Daoy (cell line): ENCODE results near the genes TGIF2LY, RBMY1A1 and DAZ3.

GRCh38 chrY:3004363-3005160 lies 69.4 kb downstream of the ZFY start:
- RAMPAGE, long total RNA: no peak

DNA sequence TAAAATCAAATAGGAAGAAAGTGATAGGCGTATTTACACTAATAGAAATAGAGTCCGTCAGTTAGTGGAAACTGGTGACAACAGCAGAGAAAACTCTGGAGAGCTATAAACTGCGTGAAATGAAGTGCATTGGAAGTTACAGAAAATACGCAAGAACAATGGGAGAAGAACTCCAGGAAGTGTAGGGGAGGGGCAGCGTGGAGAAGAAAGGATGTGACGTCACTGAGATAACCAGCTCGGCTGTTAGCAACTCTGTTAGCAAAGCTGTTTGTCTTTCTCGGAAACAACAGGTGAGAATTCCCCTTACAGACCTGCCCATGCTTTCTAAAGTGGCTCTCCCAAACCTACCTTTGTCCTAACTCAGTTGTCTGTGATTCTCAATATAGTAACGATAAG lies at the start of gene TGIF2LY:
TSS of gene TGIF2LY (plus strand) at position 230 of the 396 bp plus-strand sequence.
- RAMPAGE, long total RNA: no peak

GRCh38 chrY:4815306-4815662 lies 184.8 kb upstream of the PCDH11Y start:
- RAMPAGE, long total RNA: no peak

GRCh38 chrY:7280274-7280820 lies 368.8 kb upstream of the AMELY start:
- RAMPAGE, long total RNA: no peak

- RAMPAGE, long total RNA: no peak
These were observed 670.0 kb downstream of the TSPY10 start for GRCh38 chrY:10197407-10198272.

- RAMPAGE, long total RNA: no peak
These were observed 670.7 kb downstream of the TSPY10 start for GRCh38 chrY:10198273-10198946.

DNA sequence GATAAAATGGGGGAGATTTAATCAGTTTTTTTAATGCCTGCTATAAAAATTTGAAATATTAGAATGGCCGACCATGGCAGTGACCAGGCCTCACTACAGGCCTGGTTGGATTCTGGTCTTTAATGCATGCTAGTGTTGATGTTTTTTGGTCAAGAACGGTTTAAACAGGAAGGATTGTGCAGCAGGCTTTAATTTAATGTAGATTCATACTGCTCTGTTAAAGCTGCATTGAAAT lies 14.2 kb downstream of the DDX3Y start:
- RAMPAGE, long total RNA: no peak

GRCh38 chrY:13282732-13283025 lies 197.2 kb downstream of the UTY start:
- RAMPAGE, long total RNA: no peak

GRCh38 chrY:21534672-21535122 lies at the start of gene RBMY1A1:
Gene RBMY1A1 (plus strand): TSS chrY:21534879.
- RAMPAGE, long total RNA: no peak

DNA sequence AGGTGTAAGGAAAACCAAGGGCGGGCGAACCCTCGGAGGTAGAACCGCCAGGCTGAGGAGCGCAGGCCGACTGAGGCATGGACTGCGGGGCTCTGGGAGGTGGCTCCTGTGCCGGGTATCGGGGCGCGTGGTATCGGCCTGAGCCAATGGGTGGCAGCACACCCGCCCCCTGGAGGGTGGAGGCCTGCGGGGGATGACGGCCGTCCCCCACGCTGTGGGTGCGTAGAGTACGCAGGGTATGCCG lies at the start of gene DAZ3:
TSS of gene DAZ3 (minus strand) at position 72 of the 244 bp plus-strand sequence.
- RAMPAGE, long total RNA: no peak